Prostate gland (tissue), 2 donors: ENCODE results near the gene PSMC1.

DNA sequence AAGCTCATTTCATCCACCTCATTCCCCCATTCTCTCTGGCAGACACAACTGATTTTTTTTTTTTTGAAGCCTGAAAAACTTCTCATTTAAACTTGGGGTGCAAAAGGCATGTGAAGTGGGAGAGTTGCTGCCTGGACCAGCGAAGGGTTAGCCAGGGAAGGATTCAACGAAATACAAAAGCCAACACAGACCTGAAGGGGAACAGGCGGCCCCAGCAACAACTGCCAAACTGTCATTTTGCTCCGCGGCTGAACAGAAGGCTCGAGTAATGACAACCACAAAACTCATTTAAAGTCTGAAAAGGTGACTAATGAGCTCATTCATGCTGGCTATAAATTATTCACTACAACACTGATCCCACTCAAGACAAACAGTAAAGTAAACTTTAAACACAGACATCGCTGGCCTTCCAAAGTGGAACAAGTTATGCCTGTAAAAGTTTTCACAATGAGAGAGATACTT, 12.5 kb upstream of the FOXN3 start:
- PRO-cap, result no peak
- RAMPAGE, long total RNA, 2 experiments, result no peak in any of the 2 experiments

- PRO-cap, result no peak
- RAMPAGE, long total RNA, 2 experiments, result no peak in any of the 2 experiments
These were observed 124.6 kb upstream of the FOXN3 start for GRCh38 chr14:89541639-89542012.

DNA sequence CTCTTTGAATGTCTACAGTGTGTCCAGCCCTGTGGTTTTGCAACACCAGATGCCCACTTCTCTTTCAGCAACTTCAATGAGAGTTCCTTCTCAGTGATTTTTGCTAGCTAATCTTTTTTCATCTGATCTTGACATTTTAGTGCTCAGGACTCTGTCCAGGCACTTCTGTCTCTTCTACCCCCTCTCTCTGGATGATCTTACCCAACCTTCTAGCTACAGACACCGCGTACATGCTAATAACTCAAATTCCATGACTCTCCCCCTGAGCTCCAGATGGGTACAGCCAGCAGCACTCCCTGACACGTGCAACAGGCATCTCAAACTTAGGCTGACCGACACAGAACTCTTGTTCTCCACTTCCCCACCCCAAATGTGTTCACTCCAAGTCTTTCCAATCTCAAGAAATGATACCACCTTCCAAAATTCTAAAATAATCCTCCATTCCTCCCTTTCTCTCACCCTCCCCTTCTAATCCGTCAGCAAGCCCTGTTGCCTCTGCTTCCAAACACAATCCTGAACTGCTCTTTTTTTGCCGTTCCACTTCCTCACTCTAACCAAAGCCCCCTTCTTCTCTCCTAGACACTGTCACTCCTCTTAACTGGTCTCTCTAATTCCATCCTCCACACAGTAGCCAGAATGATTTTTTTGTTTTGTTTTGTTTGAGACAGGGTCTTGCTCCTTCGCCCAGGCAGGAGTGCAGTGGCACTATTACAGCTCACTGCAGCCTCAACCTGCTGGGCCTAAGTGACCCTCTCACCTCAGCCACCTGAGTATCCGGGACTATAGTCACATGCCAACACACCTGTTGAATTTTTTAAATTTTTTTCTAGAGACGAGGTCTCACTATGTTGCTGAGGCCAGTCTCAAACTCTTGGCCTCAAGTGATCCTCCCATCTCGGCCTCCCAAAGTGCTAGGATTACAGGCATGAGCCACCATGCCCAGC, 161.4 kb upstream of the FOXN3 start:
- PRO-cap, result no peak
- RAMPAGE, long total RNA, 2 experiments, result no peak in any of the 2 experiments

DNA sequence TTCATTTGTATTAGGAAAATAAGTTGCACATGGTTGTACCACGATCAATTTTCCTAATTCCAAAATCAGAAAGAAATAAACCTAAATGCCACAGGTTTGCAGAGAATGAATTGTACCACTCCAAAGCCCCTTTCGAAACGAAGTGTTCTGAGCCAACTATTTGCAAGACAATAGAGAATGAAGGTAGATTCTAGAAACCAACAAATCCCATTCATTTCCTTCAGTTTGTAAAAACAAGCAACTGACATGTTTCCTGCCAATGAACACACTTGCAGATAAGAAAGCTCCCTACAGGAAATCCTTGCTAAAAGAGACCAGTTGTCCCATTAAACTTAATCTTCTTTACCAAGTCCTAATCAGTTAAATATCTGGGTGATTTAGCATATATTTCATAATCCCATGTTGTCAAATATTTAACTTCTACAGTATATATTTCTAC, 198.4 kb upstream of the FOXN3 start:
- PRO-cap, result no peak
- RAMPAGE, long total RNA, 2 experiments, result no peak in any of the 2 experiments

DNA sequence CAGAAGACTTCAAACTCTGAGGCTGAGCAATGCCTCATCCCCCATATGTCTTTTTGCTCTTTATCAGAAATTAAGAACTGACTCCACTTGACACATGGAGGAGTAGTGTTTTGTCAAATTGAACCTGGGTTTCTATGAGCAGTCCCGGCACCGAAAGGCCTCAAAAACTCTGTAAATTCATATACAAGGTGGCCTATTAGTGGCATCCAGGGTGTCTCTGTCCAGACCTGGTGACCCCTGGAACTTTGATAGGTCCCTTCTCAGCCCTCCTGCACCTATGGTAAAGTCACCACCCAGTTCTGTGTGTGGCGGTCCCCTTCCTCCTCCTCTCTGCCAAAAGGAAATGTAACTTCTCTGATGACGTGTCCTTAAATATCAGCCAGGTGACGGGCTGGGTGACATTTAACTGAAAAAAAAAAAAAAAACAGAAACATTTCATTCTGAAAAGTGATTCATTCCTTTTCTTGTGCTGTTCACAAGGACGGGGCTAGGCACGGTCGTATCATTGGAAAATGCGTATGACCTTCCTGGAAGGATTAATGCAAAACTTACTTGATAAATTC, 204.0 kb upstream of the FOXN3 start:
- PRO-cap, result unidirectional peak, minus-strand start at position 332 of the sequence
- RAMPAGE, long total RNA, 2 experiments, result no peak in any of the 2 experiments

- PRO-cap, result no peak
- RAMPAGE, long total RNA, 2 experiments, result no peak in any of the 2 experiments
These were observed 224.4 kb upstream of the FOXN3 start for GRCh38 chr14:89641449-89641829.

DNA sequence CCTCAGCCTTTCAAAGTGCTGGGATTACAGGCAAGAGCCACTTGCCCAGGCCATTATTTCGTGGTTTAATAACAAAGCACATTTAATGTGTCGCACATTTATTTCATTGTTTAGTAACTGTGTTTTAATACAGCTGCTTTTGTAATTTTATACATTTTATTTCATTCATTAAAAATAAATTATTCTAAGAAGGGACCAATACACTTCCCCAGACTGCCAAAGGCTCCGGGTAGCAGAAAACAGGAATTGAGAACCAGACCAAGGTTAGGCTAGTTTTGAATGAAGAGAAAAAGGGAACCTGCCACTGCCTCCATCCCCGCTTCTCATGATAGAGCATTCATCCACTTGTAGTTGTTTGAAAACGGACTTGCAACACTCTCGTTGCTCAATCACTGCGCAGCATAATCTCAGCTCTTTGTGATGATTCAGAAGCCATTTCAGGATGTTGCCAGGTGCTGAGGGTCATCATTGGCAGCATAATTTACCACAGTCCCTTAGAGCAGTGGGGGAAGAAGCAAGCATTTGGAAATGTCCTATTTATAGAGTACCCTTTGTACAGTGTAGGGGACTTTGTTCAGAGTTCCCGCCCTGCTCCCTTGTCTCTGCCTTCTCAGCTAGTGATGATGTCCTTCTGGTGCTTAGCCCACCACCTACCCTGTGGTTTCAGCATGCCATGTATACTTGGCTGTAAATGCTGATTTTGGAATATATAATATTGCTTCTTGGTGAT, 25.6 kb downstream of the KCNK13 start:
- PRO-cap, result no peak
- RAMPAGE, long total RNA, 2 experiments, result no peak in any of the 2 experiments

GRCh38 chr14:90140666-90141398, 79.0 kb downstream of the KCNK13 start:
- PRO-cap, result no peak
- RAMPAGE, long total RNA, 2 experiments, result no peak in any of the 2 experiments

DNA sequence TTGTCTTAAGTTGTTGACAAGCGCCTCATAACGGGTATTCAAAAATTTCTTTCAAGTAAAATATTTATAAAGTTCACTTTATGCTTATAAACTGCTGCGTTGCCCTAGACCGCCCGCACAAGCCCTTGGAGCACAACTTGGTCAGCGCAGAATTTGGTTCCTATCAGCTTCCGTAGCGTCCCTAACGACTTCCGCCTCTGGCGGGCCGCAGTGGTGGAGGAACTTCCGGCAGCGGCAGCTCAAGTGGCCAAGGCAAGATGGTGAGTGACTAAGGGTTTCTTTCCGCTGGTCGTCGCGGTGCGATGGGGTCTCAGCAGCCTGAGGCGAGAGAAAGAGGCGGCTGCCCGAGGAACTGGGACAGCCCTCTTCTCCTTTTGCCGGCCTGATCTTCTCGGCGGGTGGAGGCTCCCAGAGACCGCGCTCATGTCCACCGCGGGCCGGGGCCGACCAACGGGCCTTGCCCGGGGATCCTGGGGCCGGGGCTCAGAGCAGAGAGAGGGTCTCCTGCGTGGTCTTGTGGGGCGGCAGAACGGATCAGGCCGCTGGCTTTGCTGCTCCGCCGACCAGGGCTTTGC, at the start of gene PSMC1:
Gene PSMC1 (plus strand): TSS at position 213 of the 575 bp plus-strand sequence.
- PRO-cap, result bidirectional peak, plus-strand start at position 187 of the sequence, minus-strand start at position 139 of the sequence
- RAMPAGE, long total RNA, 2 experiments, result start-site peak on the plus strand in 2 of 2 experiments, centred at position 228 of the sequence, 733 to 1,548 reads per replicate

GRCh38 chr14:90511323-90511713, 114.5 kb downstream of the CALM1 start:
- PRO-cap, result unidirectional peak, plus-strand start at chr14:90511549
- RAMPAGE, long total RNA, 2 experiments, result no peak in any of the 2 experiments

DNA sequence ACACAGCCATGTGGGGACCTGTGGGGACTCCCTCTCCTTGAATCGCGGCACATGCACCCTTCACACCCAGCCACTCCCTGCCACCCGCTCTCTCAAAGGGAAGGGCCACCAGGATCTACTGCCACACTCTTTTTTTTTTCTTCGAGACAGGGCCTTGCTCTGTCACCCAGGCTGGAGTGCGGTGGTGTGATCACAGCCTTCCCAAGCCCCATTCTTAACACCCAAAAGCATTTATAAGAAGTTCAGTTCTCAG, 120.8 kb downstream of the CALM1 start:
- PRO-cap, result no peak
- RAMPAGE, long total RNA, 2 experiments, result no peak in any of the 2 experiments

GRCh38 chr14:90555632-90556560, 159.1 kb downstream of the CALM1 start:
- PRO-cap, result no peak
- RAMPAGE, long total RNA, 2 experiments, result no peak in any of the 2 experiments

DNA sequence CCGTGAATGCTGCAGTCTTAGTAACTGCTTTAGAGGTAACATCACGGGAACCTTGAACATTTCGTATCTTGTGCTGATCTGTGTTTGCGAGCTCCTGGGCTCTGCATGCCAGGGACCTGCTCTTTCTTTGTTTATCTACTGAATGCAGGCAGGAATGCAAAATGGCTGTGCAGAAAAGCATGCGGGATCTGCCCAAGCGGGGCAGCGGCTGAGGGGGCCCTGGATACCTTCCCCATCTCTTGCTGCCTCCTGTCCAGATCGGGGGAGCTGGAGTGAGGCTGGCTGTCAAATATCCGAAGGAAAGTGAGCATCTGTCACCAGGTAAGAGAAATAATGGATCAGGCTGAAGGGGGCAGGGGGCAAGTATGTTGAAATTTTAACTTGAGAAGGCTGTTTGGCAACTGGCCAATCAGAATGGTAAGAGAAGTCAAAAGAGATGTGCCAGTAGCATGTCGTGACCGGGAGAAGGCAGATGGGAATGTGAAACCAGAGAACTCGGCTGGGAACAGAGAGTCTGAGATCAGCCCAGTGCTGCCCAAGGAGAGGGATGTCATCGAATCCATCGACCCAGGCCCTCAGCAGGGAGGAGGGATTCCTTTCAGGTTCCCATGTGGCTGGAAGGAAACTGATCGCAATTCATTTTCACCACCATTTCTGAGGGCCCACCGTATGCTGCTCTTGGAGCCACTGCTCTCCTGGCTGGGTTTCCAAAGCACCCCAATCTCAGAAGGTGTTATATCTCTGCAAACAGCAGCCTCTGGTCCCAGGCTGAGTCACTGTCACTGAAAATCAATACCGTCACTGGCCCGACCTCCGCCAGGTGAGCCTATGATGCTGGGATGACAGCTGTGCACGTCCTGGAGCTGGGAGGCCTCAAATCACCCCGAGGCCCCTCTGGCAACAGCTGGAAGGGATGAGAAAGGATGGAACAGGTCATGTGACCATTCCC, 191.2 kb downstream of the TTC7B start:
- PRO-cap, result no peak
- RAMPAGE, long total RNA, 2 experiments, result start-site peak on the plus strand in 1 of 2 experiments, centred at position 151 of the sequence, 14 reads per replicate

- PRO-cap, result no peak
- RAMPAGE, long total RNA, 2 experiments, result no peak in any of the 2 experiments
These were observed 185.1 kb downstream of the TTC7B start for GRCh38 chr14:90631105-90631624.

DNA sequence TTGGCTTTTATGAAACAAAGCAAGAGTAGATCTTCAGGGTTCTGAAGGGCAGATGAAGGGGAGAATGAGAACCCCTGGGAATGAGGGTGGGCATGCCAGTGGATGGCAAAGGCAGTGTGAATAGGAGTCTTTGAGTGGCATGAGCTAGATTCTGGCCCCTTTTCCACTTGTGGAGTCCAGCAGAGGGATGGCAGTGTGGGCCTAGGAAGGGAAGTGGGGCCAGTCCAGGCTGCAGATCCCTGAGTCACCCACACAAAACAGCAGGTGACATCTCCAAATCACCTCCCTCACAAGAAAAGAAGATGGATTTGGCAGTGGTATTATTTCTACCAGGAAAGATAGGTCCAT, 151.4 kb downstream of the TTC7B start:
- PRO-cap, result no peak
- RAMPAGE, long total RNA, 2 experiments, result no peak in any of the 2 experiments

GRCh38 chr14:90827973-90828508, 11.8 kb upstream of the TTC7B start:
- PRO-cap, result bidirectional peak, plus-strand start at chr14:90828346, minus-strand start at chr14:90828189
- RAMPAGE, long total RNA, 2 experiments, result start-site peak on the minus strand in 1 of 2 experiments, at chr14:90828180-90828199 at its widest, 10 reads per replicate

- PRO-cap, result no peak
- RAMPAGE, long total RNA, 2 experiments, result no peak in any of the 2 experiments
These were observed 90.6 kb downstream of the RPS6KA5 start for GRCh38 chr14:90969679-90970362.

GRCh38 chr14:91115561-91116558, 2.0 kb downstream of the DGLUCY start:
- PRO-cap, result no peak
- RAMPAGE, long total RNA, 2 experiments, result no peak in any of the 2 experiments

DNA sequence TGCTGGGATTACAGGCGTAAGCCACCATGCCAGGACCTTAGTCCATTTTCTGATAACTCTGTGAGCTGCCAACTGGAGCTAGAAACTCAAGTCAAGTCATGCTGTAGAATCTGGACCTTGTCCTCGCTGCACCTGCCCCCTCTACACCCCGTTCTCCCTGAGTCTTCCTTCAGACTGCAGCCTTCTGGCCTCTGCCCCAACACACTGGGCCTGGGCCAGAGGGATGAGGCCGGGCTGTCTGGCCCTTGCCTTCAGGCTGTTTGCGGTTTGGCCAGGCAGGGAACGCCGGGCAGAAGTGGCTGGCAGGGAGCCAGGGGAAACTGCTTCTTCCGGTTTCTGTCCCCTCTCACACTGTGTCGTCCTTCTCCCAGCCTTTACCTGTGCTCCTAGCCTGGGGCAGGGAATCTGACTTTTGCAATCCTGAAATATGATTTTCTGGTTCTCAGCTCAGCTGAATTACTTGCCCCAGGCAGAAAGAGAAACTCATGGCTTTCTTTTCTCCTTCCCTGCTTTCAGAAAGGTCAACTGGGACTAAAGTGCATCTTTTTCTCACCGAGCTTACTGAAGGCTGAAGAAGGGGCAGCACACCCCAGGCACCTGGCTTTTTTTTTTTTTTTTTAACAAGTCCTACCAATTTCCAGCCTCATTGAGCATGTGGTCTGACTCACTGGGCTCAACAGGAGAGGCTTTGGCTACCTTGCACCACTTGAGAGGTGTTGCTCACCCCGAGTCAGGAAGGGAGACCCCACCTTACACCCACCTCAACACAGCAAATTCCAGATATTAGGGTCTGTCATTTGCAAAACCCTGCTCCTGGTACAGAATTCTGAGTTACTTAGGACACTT, 13.7 kb downstream of the DGLUCY start:
- PRO-cap, result no peak
- RAMPAGE, long total RNA, 2 experiments, result no peak in any of the 2 experiments

- PRO-cap, result bidirectional peak, plus-strand start at chr14:91242141, minus-strand start at chr14:91242087
- RAMPAGE, long total RNA, 2 experiments, result no peak in any of the 2 experiments
These were observed 2.9 kb downstream of the GPR68 start for GRCh38 chr14:91241202-91242310.